HL-60 (cell line): Measurements from ENCODE around the genes GCG and IFIH1.

DNA sequence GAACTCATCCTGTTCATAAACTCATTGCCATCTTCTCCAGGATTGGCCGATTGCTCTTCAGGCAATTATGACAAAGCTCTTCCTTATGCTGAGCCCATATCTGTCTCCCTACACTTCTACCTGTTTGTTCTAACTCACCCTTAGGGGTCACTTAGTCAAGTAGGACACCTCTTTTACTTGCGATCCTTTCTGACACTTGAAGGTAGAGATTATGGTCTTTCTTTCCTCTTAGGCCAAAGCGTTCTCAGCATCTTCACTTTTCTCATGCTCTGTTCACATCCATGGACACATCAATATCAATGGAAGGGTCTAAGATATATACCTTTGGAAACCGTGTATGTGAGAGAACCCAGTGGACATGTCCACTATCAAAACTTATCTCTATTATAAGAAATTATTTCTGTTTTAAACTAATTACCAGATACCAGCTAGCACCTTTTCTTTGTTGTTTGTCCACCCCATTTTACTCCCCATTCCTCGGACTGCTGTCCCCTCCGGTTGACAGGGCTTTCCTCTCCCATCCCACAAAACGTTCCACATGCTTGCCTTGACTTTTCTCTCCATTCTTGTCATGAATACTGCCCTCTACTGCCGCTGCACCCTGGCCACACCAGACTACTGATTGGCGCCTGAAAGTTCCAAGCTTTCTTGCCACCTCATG, 47.2 kb downstream of the RBMS1 start:
- RRBS, result no CpG with 5 or more reads among the region's 9 CpGs

DNA sequence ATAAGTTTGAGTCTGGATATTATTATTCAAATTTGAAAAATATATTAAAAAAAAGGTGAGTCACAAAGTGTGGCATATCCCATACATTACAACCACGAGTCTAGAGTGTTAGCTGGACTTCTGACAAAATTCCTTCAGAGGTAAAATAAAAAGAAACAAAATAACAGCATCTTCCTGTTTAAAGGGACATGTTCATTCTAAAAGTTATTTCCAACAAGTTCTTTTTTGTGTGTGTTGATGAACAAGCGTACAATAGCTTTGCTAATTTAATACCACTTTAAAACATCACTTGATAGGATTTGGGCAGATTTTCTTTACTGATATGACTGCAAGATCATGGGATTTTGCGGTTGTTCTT, 19.5 kb downstream of the RBMS1 start:
- RRBS, result no CpG with 5 or more reads among the region's 3 CpGs

- RRBS, result no CpG with 5 or more reads among the region's 10 CpGs
Measured at GRCh38 chr2:160491559-160492360, 1.8 kb downstream of the RBMS1 start.

DNA sequence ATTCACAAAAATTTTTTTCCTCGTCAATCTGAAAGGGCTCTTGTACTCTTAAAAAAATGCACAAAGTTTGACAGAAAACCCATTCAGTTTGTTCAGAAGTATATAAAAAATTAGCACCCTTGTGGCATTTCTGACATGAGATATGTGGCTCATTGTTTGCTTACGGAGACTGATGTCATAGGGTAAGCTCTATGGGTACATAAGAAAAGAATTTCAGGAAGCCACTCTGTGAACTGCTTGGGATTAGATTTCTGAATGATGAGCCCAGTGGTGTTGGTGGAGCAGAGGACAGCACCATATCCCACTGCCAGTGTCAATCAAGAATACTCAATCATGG, 243.0 kb upstream of the RBMS1 start:
- RRBS, result no CpG with 5 or more reads among the region's 2 CpGs

- RRBS, result no CpG with 5 or more reads among the region's 1 CpG
Measured at GRCh38 chr2:161138490-161138923, 21.7 kb upstream of the TANK start.

DNA sequence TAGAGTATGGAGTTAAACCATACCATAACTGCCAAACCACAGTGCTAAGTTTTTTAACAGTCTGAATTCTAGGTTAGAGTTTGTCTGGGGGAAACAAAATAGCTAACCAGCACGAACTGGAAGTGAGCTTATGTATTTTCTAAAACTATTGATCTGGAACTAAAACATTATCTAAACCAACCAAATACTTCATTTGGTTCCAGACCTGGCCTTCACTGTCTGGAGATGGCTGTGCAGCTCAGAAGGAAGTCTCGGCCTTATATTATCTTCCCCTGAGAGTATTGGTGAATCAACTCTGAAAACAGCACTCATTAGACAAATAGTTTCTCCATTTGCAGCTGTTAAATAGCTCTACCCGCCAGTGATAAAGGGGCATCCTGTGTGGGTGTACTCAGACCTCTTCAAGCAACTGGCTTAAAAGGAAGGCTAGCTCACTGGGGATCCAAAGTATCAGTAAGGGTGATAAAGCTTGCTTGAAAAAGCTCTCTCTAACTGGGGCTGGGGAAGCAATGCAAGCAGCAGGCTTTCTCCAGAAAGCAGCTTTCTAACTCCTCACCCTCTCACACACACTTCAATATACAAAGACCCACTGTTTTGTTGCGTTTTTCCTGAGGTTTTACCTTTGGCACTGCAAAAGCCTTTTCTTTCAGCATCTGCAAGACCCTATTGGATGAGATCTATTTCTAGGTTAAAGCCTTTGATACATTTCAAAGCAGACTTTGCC, 65.0 kb upstream of the PSMD14 start:
- RRBS, result no CpG with 5 or more reads among the region's 4 CpGs

GRCh38 chr2:161423133-161423523, 7.0 kb downstream of the TBR1 start:
- RRBS, result 8% methylated on average over 15 of the region's 24 CpGs

DNA sequence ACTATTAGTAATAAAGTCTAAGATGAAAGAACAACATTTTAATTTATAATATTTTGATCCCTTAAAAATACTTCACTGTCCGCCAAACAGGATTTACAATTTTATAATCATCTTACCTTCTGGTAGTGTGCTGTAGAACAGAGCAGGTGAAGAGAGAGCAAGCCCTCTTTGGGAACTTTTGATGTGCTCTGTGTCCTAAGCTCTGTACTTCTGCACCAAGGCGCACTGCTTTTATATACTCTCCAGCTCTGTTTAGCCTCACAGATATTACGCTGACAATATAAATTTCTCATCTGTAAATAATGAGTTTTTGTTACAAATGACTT, at the start of gene GCG:
Gene GCG, minus strand, starts transcription at position 206 of the 326 bp plus-strand sequence.
- RRBS, result no CpG with 5 or more reads among the region's 3 CpGs

- RRBS, result 4% methylated on average over 18 of the region's 40 CpGs
Measured at GRCh38 chr2:162318372-162318962, at the start of gene IFIH1. Gene IFIH1, minus strand, starts transcription at chr2:162318684.

GRCh38 chr2:162344489-162344914, 570 bp downstream of the GCA start:
- RRBS, result no CpG with 5 or more reads among the region's 12 CpGs

GRCh38 chr2:162710432-162710744, 128.2 kb downstream of the KCNH7 start:
- RRBS, result no CpG with 5 or more reads among the region's 3 CpGs

- RRBS, result no CpG with 5 or more reads among the region's 9 CpGs
Measured at GRCh38 chr2:163734666-163735366, 992 bp downstream of the FIGN start.

- RRBS, result no CpG with 5 or more reads among the region's 5 CpGs
Measured at GRCh38 chr2:164009838-164010605, 274.2 kb upstream of the FIGN start.

DNA sequence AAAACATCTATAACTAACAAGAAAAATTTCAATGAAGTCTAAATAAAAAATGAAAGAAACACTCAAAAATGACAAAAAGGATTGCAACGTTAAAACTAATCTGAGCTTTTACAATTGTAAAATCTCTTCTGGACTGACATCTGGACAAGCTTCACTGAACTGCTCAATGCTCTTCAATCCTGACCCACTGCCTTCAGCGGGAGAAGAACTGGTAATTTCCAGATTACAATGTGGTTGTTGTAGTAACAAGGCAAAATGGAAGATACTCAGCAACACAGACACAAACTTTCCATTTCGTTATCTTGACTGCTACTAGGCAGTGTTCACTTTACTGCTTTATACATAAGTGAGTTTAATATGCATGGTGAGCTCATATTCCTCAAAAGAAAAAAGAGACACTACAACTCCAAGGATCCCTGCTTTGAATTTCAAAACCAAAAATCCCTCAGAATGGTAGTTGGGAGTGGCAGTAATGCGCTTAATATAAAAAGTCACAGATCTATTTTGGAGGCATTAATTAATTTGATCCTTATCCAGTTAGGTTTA, 51.9 kb downstream of the GRB14 start:
- RRBS, result no CpG with 5 or more reads among the region's 4 CpGs

- RRBS, result no CpG with 5 or more reads among the region's 1 CpG
Measured at GRCh38 chr2:164714454-164714814, 93.2 kb upstream of the GRB14 start.

DNA sequence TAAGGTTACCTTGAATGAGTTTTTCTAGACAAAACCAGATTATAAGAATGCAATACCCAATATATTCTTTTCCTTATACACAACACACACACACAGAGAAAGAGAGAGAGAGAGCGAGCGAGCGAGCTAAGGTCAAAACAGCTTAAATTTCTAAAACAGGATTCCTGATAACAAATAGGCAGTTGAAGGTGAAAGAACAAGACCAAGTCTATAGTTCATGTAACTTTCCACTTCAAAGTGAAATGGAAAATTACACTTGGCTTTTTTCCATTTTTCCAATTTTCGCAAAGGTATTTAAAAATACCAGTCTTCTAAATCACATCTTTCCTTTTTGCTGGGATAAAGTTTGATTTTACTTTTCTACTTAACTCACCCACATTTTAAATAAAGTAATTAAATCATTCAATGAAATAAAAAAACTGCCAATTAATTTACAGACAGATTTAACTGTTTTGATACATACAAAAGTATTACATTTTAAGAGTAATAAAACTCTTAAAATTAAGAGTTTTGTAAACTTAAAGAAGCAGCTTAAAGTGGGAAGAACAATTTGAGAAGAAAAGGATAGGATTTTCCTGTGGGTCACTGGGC, 98.8 kb downstream of the COBLL1 start:
- RRBS, result no CpG with 5 or more reads among the region's 4 CpGs

- RRBS, result no CpG with 5 or more reads among the region's 2 CpGs
Measured at GRCh38 chr2:164786861-164787602, 54.6 kb downstream of the COBLL1 start.

DNA sequence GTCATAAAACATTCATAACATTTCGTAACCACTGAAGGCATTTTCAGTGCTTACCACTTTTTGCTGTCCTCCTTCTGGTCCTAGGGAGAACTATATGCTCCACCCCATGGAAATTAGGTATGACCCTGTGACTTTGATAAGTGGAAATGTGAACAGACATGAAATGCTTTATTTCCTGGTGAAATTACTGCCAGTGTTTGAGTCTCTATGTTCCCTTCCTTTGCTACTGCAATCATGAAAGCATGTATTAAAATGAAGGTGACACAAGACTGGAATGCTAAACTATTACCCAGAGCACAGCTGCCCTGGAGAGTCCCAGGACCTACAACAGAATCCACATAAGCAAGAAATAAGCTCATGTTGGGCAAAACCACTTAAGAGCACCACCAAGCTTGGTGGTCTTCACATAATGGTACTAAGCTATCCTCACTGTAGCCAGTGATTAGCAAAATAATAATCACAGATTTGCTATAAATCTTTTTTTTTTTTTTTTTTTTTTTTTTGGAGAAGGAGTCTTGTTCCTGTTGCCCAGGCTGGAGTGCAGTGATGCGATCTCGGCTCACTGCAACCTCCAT, 2.1 kb upstream of the COBLL1 start:
- RRBS, result no CpG with 5 or more reads among the region's 3 CpGs

DNA sequence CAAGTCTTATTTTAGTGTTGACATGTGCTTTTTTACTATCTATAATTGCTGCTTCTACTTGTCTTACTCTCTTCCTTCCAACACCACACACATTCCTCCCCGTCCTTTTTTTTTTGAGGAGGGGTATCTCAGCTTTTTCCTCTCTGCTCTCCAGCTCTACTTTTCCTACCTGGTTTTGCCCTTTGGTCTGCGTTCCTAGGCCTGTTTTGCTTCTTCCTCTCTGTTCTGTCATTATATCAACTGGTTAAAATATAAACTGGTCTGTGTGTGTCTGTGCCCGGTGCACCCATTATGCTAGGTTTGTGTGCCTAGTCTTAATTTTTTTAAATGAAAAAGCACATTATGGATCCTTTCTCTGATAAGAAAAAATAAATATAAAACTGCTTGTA, 17.6 kb downstream of the SLC38A11 start:
- RRBS, result no CpG with 5 or more reads among the region's 3 CpGs

DNA sequence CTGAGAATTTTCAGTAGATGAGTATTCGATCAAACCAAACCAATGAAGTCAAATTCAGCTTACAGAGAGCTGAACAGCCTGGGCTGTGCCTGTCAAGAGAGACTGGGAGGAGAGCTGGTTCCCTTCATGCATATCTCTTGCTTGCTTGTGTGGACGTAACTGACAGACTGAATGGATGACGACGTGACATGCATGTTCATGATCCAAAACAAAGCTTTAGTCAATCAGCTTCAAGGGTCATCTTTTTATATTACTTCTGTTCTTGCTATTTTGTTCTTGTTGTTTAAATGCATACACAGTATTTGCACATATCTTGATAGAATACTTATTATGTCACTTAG, 145.2 kb downstream of the GALNT3 start:
- RRBS, result no CpG with 5 or more reads among the region's 4 CpGs